ENCODE results near the genes SPATA21, NECAP2 and RCC2.

DNA sequence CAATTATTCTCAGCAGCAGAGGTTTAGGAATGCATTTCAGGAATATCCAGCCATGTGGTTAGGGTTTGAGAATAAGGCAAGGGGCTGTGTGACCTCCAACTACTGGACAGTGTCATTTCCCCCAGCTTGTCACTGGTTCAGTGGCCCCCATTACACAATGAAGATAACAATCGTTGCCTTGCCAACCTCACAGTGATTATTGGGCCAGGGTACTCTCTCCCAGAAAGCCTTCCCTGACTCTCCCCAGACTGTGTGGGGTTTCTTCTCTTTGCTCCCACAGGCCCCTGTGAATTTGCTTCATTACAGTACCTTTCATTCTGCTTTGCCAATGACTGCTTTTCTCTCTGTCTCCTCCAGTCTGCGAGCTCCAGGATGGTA is at the start of gene SPATA21:
SPATA21 (minus strand) TSS at position 142 of the 378 bp plus-strand sequence.
- PRO-cap, 7 experiments: no peak in any of the 7 experiments

DNA sequence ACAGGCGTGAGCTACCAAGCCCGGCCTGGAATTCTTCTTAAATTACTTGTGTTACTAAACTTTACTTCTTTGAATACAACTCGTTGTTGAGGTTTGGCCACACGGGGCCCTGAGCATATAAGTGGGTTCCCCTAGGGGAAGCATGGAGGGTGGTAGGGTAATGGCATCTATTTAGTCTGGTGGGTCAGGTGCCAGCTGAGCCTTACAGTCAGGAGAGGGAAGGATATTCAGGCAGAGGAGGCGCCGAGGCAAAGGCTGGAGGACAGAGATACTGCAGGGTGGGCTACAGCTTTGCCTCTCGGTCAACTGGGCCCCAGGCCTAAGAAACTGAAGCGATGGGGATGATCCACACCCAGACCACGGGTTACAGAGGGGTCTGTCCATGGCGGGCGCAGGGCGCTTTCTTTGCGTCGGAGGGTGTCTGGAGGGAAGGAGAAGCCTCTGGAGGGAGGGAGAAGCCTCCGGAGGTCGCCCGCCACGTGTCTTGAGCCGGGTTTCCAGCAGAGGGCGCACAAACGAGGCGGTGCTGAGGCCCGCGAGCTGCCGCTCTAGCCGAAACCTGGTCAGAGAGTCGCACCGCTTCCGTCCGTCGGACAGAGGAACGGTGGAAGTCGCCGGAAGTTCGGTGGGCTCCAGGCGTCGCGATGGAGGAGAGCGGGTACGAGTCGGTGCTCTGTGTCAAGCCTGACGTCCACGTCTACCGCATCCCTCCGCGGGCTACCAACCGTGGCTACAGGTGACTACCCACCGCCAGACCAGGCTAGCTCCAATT is at the start of gene NECAP2:
NECAP2 (plus strand) TSS at position 607 of the 772 bp plus-strand sequence.
- PRO-cap, 7 experiments: peak in 7 of 7 experiments; most common plus-strand start position 628 of the sequence (in 3); most common minus-strand start position 396 of the sequence (in 1)

GRCh38 chr1:16534837-16535892 is 94.6 kb downstream of the NECAP2 start:
- PRO-cap, 7 experiments: no peak in any of the 7 experiments

DNA sequence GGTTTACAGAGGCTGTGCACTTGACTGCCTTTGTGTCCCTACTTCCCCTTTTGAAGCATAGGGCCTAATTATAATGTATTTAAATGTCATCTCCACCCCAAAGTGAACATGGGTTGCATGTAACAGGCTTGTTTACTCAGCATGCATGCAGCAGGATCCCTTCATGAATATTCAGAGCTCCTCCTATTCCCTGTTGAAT is 100.1 kb downstream of the NECAP2 start:
- PRO-cap, 7 experiments: no peak in any of the 7 experiments

- PRO-cap, 7 experiments: peak in 2 of 7 experiments; most common plus-strand start chr1:16644432 (in 2); most common minus-strand start chr1:16644437 (in 2)
These were observed 203.5 kb downstream of the NECAP2 start for GRCh38 chr1:16643932-16644468.

DNA sequence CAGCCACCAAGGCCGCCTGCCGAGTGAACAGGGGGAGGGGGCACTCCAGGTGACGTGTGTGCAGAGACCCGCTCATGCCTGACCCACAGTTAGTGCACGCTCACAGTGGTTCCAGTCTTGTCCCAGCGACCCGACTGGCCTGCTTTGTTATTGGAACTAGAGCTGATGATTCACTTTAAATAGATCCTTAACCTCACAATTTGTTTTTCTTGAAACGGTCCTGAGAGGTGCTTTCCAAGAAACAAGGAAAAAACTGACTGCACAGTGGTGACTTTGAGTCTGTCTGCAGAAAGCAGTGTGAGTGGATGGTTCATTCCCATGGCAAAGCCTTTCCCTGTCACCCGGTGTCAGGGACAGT is 149.0 kb upstream of the CROCC start:
- PRO-cap, 7 experiments: no peak in any of the 7 experiments

DNA sequence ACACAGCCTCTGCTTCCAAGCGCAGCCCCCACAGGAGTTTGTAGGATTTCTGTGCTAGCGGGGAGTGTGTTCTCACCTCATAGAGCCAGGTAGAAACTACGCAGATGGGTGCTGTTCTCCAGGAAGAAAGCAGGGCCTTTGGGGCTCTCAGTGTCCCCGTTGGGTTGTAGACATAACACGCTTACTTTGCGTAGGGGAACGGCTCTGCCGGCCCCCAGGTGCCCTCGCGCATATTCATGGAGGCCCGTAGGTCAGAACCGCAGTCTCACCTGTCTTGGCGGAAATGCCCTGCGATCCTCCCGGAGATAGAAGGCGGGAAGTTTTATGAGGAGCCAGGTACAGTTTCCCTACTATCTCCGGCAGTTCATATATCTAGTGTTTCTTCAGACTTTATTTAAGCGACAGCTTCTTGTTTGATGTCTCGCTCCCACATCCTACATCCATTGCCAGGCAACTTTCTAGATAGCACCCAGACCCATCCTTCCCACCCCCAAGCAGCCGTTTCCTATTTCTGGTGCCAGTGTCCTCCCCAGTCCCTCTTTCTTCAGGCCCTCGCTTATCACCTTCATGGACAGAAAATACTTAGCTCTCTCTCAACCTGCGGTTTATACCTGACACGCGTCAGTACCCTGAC is 25.1 kb upstream of the CROCC start:
- PRO-cap, 7 experiments: peak in 2 of 7 experiments; most common plus-strand start position 97 of the sequence (in 1); most common minus-strand start position 98 of the sequence (in 1)

GRCh38 chr1:16943728-16944418 is 22.1 kb downstream of the CROCC start:
- PRO-cap, 7 experiments: no peak in any of the 7 experiments

DNA sequence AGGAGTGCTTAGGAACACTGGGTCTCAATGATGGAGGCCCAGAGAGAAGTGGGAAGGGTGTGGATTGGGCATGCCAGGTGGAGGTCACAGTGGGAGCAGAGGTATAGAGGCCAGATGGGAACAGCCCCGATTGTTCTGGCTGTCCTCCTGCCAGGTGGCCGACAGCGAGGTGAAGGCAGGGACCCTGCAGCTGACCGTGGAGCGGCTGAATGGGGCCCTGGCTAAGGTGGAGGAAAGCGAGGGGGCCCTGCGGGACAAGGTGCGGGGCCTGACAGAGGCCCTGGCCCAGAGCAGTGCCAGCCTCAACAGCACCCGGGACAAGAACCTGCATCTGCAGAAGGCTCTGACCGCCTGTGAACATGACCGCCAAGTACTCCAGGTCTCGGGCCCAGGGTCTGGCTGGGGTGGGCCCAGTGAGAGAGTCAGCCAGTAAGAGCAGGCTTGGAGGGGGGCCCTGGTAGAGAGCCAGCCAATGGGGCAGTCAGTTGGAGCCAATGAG is 11.4 kb downstream of the MFAP2 start:
- PRO-cap, 7 experiments: no peak in any of the 7 experiments

GRCh38 chr1:16970021-16970853 is 10.2 kb downstream of the MFAP2 start:
- PRO-cap, 7 experiments: no peak in any of the 7 experiments

GRCh38 chr1:17404204-17404786 is 32.3 kb downstream of the PADI6 start:
- PRO-cap, 7 experiments: no peak in any of the 7 experiments

DNA sequence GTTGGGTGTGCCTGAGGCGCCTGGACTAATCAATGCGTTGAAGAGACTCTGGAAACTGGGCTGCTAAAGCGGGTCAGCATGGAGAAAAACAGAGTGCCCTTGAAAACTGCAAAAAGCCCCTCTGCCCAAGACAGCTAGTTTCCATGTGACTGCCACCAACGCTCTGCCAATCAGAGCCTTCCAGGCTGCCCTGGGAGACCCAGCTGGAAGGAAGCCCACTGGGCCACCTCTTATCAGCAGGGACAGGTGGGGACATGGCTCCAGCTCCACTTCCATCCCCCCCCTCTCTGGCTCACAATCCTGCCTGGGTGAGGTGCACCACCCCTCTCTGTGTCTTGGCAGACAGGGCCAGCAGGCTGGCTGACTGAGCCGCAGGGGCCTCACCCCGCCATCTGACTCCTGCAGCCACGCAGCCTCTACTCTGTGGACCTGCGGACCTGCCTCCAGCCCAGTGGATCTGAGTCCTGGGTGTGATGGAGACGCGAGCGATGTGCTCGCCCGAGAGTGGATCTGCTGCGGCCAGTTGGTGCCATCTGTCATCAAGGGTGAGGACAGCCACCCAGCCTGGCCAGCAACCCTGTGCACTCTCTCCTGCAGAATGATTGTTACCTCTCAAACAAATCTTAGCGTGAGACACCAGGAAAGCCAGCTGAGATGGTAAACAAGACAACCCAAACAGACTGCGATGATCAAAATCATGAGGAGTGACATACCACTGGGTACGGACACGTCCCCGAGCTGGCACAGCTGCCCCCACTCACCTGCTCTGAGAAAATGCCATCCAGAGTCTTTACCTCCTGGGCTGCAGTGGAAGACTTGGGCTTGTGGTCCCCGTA is 30.0 kb downstream of the RCC2 start:
- PRO-cap, 7 experiments: no peak in any of the 7 experiments

- PRO-cap, 7 experiments: no peak in any of the 7 experiments
These were observed 2.7 kb downstream of the RCC2 start for GRCh38 chr1:17436745-17437141.

DNA sequence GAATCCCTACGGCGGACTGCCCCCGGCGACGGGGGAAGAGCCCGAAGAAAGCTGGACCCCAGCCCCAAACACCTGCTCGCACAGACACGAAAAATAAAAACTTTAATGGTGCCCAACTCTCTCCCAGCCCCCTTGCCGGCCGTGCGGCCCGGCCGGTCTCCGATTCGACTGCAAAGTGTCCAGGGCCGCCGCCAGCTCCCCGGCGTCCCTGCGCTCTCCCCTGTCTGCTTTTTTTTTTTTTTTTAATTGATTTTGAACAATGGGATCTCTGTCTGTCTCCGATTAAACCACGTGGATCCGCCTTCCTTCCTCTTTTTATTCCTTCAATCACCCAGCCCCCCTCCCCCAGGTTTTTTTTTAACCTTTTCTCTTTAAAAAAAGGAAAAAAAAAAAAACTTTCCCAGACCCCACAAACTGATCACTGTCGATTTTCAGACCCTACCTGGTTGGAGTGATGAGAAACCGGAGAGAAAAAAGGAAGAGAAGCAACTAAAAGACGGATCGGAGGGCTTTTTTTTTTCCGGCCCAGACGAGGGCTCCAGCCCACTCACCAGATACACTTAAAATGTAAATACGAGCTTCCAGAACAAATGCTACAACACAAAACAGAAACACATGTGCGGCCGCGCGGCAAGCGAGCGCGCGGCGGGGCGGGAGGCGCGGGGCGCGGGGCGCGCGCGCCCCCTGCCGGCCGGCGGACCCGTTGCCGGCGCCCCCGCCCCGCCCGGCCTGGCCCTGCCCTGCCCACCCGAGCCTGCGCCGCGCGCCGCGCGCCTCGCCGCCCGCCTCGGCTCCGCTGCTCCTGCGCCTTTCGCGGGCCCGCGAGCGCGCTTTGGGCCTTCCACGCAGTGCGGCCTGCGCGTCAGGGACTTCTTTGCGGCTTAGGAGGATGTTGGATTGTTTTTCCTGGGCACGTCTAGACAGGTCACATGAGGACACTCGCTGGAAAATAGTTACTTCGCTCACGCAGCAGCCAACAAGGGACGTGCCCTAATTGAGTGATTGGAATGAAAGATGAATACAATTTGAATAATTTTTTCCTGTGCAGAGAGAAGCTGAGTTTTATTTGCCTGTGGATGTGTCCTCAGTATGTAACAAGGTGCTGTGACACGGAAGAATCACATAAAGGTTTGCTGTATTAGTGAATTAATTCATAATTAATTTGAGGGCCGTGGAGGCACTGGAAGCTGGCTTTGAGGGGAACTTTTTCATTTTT is at the start of gene RCC2:
RCC2 (minus strand) TSS at position 575 of the 1,216 bp plus-strand sequence.
- PRO-cap, 7 experiments: peak in 7 of 7 experiments; most common plus-strand start position 747 of the sequence (in 3); most common minus-strand start position 569 of the sequence (in 7)

DNA sequence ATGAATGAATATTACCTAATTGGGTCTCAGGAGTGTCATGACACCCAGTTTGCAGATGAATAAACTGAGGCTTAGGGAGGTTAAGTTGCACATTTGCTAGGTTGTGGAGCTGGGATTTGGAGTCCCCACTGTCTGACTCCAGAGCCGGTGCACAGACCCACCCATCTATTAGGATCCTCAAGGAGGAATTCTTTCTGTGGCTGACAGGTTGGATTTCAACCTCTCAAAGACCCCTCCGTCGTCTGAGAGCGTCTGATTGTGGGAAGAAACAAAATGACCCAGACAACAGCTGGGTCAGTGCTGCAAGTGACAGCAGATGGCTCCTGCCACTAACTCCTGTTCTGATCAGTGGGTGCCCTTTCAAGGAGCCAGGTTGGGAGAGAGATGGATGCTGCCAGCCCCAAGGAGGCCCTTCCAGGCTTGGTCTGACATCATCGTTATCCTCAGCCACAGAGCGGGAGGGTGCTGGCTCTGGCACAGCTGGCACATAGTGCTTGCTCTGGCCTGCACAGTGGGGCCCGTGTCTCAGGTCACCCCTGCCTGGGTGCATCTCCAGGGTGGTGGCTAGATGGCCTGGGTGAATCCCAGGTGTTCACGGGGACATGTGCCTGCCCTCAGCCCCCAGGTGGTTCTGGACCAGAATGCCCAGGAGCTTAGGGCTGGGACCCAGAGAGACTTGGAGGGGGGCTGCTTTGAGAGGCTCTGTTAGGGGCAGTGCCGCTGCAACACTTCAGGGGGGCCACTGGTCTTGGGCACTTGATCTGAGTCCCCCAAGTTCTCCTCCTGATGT is 24.3 kb downstream of the ARHGEF10L start:
- PRO-cap, 7 experiments: no peak in any of the 7 experiments

GRCh38 chr1:17583441-17584006 is 44.0 kb downstream of the ARHGEF10L start:
- PRO-cap, 7 experiments: no peak in any of the 7 experiments

DNA sequence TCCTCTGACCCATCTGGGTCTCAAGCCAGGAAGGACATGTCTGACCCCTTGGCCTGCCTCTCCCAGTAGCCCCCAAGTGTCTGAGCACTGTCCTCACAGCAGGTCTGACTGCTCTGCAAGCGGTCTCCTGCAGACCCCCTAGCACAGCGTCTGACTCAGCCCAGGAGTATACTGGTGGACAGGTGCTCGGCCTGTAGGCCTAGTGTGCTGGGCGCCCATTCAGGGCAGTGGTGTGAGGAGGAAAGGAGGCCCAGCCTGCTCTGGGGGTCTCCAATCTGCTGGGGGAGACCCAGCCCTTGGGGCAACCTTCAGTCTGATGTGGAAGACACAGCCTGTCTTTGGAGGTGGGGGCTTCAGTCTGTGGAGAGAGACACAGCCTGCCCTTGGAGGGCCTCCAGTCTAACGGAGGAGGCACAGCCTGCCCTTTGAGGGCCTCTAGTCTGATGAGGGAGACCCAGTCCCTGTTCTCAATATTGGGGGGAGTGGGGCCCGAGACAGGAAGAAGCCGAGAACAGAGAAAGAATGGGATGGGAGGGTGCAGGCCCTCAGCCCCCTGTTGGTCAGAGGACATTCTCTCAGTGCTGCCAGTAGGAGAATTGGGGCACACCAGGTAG is 88.1 kb upstream of the ACTL8 start:
- PRO-cap, 7 experiments: no peak in any of the 7 experiments

GRCh38 chr1:17672709-17673101 is 82.4 kb upstream of the ACTL8 start:
- PRO-cap, 7 experiments: no peak in any of the 7 experiments

DNA sequence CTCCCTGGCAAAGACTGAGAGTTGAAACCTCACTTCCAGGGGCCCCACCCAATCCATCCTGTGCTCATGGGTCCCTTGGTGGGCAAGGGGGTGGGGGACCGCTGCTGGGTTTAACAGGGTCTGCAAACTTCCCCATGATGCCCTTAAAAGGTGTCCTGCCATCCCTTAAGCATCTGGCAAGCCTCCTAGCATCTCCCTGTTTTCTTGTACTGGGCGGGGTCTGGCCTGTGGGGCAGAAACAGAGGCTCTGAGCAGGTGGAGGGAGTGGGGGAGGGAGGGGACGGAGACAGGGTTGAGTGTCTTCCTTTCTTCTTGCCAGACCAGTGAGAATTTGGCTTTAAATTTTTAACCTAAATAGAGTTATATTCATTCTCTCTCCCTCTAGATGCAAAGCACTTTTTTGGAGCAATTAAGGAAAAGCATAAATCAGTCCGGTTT is 25.1 kb downstream of the IGSF21 start:
- PRO-cap, 7 experiments: no peak in any of the 7 experiments

DNA sequence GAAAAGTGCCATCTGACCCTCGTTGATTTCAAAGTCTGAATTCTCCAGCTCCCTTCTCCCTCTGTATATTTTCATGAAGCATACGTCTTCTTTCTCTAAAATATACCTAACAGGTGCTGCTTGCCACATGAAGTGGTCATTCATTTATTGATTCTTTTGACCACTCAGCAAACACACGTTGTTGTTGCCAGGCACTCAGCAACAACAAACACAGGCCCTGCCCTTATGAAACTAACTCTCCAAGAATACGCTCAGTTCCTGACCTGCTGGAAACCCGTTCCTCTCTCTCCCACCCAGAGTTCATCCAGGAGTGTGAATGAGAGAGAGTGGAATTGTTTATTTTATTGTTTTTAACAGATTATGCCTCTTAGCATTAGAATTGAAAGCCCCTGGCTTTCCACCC is 181.3 kb upstream of the KLHDC7A start:
- PRO-cap, 7 experiments: no peak in any of the 7 experiments

Data from T-cell (primary cell).